Neutrophil (primary cell): ENCODE measurements around a stretch of chr16.

- PRO-cap, result no peak
Measured at GRCh38 chr16:71854523-71855203, 8.9 kb downstream of the ATXN1L start.

DNA sequence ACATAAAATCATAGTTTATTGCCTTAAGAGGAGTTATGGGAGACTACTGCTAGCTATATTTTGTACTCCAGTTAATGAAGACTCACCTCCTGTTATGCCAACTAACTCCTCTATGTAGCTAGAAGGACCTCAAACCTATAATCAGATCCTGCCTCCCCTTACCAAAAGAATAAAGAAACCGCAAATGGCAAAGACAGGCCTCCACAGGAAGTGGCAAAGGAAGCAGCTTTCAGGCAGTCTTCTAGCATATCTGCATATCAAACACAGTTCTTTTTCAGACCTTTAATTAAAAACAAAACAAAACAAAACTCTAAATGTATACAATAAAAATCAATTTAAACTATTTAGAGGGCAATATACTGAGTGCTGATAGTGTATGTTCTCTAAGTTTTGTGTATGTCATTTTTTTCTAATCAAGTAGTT, 2.8 kb downstream of the ZNF821 start:
- PRO-cap, result no peak

DNA sequence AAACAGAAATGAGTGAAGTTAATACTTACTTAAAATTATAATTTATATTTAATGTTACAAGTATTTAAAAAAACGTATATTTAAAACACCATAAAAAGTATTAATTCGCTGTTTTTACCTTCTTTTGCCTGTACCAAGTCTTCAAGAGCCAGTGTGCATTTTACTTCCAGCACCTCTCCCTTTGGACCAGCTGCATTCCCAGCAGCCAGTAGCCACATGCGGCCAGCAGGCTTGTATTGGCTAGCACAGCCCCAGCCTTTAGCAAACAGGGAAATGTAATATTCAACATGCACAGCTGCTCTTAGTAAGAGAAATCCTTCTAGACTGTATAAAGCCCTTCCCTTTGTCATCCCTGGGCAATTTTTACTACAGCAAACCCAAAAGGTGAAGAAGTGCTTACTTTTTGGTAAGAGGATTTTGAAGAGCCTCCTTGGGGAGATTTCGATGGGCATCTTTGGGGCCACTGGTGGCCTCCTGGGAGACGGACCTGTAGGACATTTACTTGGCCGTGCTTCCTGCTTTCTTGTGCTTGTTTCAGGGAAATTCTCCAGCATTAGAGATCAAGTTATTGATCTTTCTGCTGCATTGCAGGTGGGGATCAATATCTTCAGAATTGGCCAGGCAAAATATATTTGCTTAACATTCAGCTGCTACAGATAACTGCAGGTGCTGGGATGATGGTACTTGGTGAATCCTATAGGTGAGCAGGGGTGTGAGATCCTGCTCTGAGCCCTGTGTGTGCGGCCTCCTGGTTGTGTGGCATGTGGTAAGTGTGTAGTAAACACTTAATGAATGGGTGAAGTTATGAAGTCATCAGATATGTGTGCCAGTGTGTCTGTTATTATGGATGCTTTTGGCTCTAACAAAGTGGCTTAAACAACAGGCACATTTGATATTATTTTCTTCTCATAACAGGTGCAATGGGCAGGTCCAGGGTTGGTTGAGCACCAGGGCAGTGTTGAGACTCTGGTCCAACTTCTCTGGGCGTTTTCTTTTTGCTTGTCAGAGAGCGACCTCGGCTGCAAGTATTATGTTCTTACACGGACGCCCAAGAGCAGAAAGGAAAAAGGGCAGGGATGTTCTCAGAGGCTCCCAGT, 6.9 kb downstream of the DHODH start:
- PRO-cap, result no peak

DNA sequence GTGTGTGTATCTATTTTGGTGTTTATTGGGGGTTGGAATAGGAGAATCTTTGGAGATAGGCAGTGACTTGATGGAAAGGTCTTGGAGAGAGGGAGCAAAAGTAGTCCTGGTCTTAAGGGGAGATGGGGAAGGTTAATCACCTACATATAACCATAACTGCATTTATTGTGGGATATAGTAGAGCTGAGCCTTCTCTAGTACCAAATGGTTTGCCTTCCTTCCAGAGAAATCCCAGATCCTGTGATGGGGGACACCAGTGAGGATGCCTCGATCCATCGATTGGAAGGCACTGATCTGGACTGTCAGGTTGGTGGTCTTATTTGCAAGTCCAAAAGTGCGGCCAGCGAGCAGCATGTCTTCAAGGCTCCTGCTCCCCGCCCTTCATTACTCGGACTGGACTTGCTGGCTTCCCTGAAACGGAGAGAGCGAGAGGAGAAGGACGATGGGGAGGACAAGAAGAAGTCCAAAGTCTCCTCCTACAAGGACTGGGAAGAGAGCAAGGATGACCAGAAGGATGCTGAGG, 2.3 kb downstream of the DHX38 start:
- PRO-cap, result no peak

- PRO-cap, result no peak
Measured at GRCh38 chr16:72784354-72785652, 263.1 kb downstream of the ZFHX3 start.

DNA sequence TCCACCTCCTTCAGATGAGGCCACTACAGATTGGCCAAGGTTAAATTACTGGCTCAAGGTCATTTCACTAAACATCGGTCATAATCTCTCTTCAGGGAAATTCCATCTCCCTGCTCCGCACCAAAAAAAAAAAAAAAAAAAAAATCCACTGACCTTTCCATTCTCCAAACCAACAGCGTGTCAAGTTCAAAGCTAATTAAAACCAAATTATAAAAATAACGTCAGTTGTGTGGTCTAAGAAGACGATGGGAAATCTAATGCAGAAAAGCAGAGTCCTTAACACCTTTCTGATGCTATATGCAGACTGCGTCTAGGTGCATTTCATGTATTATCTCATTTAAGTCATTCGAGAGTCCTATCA, 115.4 kb downstream of the ZFHX3 start:
- PRO-cap, result no peak

GRCh38 chr16:72956014-72956562, 91.8 kb downstream of the ZFHX3 start:
- PRO-cap, result no peak

- PRO-cap, result no peak
Measured at GRCh38 chr16:72986031-72986449, 61.9 kb downstream of the ZFHX3 start.

DNA sequence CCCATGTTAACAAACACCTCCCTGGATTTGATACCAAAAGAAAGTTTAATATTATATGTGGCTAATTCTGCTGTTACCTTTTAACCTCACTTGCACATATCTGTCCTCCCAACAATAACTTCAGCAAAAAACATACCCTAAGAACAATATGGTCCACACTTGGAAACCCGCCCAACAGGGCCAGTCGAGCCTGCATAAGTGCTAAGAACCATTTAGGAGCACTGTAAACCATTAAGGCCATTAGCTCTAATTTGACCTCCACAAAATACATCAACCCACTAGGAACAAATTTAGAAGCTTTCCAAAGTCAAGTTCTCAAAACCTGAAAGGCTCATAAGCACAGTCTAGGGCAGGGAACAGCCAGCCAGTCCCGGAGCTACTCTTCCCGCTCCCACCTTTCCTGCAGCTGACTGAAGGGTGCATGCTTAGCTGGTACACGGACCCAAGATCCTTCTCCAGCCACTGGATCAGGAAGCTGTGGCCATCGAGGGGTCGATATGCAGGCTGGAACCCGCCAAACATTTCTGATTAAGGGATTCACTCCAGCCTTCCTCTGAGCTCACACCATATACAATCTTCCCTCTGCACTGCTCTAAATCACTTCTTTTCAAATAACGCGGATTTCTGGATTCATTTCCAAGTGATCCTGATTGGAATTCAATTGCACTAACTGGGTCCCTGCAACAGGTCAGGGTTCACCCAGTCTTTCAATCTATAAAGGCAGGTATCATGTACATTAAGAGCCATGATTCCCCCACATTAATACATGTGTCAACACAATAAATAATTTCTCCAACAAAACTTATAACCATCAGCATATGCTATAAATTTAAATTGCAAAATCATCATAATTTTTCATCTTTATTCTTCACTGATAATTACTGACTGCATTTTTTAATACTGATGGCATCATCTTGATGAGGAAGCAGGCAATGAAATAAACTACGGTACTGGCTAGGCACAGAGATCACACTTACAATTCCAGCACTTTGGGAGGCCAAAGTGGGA, 59.7 kb downstream of the ZFHX3 start:
- PRO-cap, result no peak

DNA sequence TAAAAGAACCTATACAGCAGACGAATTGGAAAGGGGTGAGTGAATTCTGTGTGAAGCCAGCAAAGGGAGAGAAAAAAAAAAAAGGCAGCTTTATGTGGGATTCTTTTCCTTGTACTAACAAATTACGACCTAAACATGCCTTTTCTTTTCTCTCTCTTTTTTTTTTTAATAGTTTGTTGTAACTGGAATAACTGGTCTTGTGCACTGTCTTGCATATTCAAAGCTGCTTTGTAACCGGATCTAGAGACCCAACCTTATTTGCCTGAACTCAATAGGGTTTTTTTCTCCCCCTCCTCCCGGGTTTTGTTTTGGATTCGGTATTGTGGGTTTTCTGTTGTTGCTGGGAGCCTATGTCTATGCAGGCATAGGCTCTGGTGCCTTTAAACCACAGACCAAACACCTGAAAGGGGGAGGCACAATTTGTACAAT, 7.1 kb upstream of the ZFHX3 start:
- PRO-cap, result no peak

DNA sequence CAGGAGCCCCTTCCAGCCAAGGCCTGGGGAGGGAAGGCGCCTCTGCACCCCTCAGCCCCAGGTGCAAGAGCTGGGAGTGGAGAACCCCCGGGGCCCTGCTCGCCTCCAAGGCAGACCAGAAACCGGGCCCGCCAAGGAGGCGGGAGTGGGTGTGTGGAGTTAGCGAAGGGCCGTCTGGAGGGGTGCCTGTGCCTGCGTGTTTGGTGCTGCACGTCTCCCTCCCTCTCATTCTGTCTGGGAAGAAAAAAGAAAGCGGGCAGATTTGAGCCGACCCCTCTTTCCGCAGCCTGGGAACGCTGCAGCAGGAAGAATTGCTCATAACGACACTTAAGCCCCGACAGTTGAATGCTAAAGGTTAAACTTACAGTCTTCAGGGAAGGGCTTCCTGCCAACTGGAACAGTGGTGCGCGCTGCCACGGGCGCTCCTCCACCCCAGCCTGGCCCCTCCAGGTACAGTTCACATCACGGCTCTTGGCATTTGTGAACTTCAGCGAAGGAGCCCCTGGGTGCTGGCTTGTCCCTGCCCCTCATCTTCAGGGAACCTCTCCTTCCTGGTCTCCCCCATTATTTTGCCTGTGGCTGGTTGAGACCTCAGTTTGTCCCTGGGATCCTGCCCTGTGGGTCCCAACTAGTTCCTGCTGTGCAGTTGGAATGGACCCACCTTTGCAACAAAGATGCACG, 19.2 kb upstream of the ZFHX3 start:
- PRO-cap, result no peak

- PRO-cap, result no peak
Measured at GRCh38 chr16:73122629-73123524, 74.9 kb upstream of the ZFHX3 start.

DNA sequence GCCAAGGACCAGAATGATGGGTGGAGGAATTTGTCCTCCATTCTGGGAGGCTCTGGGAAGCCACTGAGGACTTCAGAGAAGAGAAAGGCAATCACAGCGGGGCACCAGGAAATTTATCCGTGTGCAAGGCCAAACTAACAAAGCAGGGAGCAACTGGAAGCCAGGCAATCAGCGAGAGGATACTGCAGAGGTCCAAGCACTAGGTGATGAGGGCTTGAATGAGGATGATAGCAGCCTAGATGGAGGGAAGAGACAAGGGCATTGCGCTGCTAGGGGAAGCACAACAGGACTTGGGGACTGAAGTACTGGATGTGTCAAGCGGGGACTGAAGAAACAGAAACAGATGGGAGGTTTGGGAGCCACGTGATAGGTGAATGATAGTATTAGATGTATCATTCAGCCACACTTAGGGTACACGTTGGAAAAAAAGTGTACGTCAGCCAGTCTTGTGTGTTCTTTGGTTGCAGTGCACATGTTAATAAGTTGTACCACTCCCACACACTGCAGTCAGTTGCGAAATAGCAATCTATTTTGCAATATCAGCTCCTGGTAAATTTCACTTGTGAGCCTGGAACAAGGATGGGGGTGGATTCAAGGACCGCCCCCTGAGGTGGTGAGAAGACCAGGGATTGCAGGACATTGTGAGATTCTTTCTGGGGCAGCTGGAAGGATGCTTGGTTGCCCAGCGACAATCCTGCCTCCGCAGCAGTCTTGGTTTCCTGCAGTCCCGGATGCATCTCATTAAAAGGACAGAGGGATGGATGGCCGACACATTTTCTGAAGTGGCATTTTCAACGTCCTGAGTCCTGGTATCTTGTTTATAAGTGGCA, 78.4 kb upstream of the ZFHX3 start:
- PRO-cap, result no peak

DNA sequence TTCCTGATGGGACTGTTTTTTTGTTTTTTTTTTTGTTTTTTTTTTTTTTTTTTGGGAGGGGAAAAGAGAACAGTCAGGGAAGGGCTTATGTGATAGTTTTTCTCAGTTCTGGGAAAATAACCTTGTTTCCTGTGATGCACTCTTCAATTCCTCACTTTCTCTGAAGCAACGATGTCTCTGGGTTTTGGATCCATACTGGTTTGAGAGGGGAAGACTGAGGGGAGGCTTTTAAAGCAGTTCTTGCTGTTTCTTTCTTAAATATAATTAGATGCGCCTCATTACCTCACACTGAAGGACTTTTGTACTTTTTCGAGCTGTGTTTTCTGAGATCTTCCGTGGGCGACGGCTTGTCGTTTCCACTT, 125.0 kb upstream of the ZFHX3 start:
- PRO-cap, result no peak

DNA sequence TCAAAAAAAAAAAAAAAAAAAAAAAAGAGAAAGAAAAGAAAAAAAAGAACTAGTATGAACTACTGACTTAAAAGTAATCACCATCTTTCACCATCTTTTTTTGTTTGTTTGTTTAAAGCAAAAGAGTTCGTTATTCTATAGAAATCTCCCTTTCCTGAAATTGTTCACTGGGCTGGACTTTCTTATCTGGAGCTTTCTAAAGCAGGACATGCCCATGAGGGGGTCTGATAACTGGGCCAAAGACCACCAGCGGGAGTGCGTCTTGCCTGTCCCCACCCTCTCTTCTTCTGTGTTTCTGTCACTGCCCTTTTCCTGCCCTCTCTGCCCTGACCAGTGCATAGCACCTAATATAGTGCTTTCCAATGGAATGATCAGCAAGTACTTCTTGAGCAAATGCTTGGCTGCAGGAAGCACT, 376.8 kb upstream of the ZFHX3 start:
- PRO-cap, result no peak

DNA sequence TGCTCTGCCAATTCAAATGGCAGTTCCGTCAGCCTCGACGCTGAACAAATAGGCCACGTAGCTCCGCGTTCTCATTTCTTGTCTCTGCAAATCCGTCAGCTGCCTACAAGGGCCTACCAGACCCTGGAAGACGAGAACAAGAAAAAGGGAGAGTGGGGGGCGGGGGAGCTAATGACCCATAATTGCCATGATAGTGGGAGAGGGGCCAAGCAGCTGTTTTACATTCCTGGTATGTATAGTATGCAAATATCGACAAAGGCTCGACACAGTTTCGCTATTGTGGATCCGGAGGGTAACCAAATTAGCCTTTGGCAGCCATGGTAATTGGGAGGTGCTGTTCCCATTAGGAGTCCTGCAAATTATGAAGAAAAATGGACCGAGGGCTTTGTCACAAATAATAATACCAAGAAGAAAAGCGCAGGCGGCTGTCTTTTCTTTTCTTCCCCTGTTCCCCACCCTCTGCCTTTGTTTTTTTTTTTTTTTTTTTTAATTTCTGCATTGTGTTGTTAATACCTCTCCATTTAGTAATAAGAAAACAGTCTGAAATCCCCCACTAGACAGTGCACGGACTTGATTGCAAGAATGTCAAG, 435.6 kb upstream of the ZFHX3 start:
- PRO-cap, result no peak

GRCh38 chr16:73785407-73785648, 511.3 kb upstream of the PSMD7 start:
- PRO-cap, result no peak

GRCh38 chr16:74325515-74326390, 29.1 kb downstream of the PSMD7 start:
- PRO-cap, result no peak

- PRO-cap, result no peak
Measured at GRCh38 chr16:74644260-74644701, 22.4 kb downstream of the RFWD3 start.

- PRO-cap, result no peak
Measured at GRCh38 chr16:74737874-74738238, 36.8 kb downstream of the FA2H start.